Metastatic Lung Carcinoma in the Adrenal Gland (tissue), 1 donor: ENCODE measurements around a stretch of chr14.

DNA sequence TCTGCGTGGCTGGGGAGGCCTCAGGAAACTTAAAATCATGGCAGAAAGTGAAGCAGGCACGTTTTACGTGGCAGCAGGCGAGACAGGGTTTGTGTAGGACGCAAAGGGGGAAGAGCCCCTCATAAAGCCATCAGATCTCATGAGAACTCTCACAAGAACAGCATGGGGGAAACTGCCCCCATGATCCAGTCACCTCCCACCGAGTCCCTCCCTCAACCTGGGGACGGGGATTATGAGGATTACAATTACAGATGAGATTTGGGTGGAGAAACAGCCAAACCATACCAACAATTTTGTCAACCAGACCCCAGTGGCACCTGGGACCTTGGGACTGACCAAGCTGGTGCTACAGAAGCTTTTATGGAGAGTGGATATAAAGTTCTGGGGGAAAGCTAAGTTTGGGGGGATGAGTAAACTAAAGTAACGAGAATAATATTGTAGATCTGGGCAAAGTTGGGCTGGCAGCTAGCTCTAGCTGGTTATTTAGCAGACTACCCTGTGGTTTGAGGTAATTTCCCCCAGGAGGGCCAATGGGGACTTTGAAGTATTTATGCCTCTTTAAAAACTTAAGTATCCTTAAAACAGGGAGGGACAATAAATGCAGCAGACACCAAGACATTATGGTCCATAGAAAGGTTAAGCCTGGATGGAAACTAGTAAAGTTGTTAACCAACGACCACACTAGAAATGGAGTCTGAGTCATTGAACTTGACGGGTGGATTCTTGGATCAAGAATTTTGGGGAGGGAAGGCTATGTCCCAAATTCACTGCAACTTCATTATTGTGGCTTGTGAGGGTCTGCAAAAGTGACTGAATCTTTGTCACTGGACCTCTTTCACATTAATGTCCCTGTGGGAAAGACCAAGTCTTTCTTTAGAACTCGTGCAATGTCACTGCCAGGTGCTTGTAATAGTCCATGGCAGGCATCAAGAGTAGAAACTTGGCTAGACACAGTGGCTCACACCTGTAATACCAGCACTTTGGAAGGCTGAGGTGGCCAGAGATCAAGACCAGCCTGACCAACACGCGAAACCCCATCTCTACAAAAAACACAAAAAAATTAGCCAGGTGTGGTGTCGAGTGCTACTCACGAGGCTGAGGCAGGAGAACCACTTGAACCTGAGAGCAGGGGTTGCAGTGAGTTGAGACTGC is 48.4 kb upstream of the OR5AU1 start:
- PRO-cap: no peak

- PRO-cap: no peak
Observed at GRCh38 chr14:21351181-21351891, 32.5 kb downstream of the SUPT16H start.

DNA sequence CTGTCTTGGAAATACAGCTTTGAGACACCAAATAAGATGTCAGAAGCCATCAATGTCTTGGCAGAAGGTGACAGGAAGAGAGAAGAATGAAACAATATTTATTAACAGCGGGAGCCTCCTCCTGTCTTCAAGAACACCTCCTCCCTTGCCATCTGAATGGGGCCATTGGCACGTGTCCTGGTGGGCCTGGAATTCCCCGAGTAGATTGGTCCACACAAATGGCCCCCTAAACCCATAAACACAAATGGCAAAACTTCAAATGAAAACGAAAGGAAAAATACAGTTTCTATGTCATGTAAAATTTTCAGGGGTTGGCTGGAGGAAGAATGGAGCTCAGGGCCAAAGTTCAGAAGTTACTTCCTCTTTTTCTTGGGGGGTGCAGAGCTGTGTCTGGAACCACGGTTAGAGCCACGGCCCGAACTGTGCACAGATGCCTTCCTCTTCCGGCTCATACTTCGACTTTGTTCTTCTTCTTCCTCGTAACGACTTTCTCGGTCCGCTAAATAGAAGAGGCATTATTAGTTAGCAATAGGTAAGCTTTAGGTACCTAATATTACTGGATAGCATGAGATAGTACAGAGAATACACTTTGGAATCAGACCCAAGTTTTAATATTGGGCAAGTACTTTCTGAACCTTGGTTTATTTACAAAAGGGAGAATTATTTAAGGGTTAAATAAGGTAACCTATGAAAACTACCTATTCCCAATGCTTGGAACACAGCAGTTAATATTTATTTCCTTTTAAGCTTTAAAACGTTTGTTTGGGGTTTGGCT is 31.3 kb downstream of the SUPT16H start:
- PRO-cap: no peak

DNA sequence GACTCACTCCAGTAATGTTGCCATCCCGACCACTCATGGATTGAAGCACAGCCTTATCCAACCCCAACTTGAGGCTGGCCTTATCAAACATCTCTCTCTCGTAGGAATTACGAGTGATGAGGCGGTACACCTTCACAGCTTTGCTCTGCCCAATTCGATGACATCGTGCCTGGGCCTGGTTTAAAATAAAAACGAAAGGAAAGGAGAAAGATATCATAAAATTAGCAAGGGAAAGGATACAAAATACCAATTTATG is 18.4 kb upstream of the SUPT16H start:
- PRO-cap: no peak

GRCh38 chr14:21450087-21450640 is 5.8 kb downstream of the CHD8 start:
- PRO-cap: no peak

GRCh38 chr14:21536065-21537393 is 10.4 kb upstream of the SALL2 start:
- PRO-cap: no peak

DNA sequence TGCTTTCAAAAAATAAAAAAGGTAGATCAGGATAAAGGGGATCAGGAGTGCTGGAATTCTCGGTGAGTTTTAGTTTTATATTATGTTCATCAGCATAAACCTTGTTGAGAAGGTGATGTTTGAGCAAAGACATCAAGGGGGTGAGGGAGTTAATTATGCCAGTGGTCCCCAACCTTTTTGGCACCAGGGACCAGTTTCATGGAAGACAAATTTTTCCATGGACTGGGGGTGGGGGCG is 6.2 kb downstream of the OR4E2 start:
- PRO-cap: no peak

- PRO-cap: no peak
Observed at GRCh38 chr14:21965141-21965550, 291.5 kb upstream of the OR4E1 start.

- PRO-cap: no peak
Observed at GRCh38 chr14:21991190-21991569, 317.6 kb upstream of the OR4E1 start.

- PRO-cap: no peak
Observed at GRCh38 chr14:22040376-22040764, 366.8 kb upstream of the OR4E1 start.

DNA sequence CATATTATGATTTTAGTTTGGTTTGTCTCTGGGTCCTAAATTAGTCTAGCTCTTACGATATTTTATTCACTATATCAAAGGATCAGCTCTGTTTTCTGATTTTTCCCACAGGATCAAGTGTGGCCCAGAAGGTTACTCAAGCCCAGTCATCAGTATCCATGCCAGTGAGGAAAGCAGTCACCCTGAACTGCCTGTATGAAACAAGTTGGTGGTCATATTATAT is 422.5 kb upstream of the OR4E1 start:
- PRO-cap: no peak

GRCh38 chr14:22483947-22485039 is 104.7 kb downstream of the DAD1 start:
- PRO-cap: no peak

DNA sequence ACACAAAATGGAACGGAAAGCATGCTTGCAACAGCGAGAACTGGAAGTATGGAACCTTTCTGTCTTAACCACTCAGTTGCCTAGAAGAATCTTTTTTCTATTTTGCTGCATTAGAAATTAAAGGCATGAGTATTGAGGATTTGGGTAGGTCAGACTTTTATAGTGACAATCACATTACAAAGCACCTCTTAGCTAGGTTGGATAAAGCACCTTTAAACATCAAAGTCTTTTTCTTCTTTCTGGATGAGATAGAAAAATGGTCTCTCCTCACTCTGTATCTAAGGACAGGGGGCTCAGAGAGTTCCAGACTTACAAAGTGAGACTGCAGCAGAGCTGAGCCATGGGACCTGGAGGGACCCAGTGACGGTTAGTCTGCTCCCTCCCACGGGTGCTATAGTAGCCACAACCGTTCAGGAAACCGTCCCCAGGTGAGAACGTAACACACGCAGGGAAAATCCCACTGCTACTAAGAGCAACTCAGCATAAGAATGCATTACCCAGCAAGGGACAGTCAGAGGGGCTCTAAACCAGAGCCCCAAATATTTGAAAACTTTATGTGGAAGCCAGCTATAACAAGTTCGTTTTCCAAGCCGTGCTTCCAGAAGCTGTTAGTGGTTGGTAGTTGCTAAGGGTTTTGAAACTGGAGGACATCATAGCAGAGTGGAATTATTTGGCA is 97.1 kb downstream of the DAD1 start:
- PRO-cap: no peak

DNA sequence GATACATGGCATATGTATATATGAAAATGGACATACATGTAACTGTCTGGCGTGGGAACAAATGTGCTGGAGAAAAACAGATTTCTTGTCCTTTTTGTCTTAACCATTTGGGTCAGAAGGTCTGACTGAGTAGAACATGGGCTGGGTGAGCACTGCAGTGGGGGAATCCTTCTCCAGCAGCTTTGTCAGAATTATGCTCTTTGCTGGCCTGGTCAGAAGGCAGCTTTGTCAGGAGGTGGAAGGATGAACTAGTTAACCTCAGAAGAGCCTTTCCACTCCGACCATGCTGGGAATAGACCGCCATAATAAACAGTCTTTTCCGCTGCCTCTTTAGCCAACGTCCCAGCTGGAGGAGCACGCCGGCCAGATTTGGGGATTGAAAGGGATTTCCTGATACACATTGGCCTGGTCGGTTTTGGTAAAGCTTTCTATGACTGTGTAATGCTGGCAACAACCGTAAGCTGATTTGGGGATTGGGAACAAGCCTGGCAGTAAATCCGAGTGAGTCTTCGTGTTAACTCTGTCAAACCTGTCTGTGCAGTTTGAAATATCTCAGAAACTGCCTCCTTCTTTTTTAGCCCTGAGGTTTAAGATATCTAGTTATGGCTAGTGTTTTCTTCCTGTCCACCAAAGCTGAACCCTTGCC is 87.1 kb downstream of the DAD1 start:
- PRO-cap: no peak

- PRO-cap: no peak
Observed at GRCh38 chr14:22507169-22507904, 81.7 kb downstream of the DAD1 start.

DNA sequence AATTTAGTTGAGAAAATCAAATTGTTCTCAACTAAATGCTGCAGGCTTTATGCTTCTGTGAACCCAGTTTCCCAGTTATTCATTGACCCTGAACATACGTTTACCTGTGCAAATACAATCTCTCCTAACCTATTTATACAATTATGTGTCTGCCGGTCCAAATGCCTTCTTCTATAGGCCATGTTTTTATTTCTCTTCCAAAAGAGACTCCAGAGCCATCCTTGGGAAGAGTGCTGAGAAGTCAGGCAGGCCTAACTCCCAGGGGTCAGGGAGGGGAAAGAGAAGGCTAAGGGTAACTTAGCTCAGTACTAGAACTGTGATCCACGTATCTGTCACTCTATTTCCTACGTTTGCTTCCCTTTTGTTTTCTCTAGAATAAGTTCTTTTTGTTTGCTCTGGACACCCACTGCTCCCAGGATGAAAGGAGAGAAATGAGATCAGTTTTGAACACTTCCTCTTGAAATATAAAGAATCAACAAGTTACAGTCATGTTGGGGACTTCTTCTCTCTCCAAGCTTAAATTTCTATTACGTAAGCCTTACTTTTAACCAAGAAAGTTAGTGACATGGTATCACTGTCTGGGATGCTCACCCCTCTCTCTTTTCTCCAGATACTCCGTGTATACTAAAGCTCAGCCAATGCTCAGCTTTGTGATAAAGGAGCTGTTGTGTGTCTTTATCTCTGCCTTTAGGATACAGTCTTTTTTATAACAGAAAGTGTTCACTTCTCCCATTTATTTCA is 79.2 kb downstream of the DAD1 start:
- PRO-cap: no peak

GRCh38 chr14:22545659-22546923 is 42.9 kb downstream of the DAD1 start:
- PRO-cap: no peak

DNA sequence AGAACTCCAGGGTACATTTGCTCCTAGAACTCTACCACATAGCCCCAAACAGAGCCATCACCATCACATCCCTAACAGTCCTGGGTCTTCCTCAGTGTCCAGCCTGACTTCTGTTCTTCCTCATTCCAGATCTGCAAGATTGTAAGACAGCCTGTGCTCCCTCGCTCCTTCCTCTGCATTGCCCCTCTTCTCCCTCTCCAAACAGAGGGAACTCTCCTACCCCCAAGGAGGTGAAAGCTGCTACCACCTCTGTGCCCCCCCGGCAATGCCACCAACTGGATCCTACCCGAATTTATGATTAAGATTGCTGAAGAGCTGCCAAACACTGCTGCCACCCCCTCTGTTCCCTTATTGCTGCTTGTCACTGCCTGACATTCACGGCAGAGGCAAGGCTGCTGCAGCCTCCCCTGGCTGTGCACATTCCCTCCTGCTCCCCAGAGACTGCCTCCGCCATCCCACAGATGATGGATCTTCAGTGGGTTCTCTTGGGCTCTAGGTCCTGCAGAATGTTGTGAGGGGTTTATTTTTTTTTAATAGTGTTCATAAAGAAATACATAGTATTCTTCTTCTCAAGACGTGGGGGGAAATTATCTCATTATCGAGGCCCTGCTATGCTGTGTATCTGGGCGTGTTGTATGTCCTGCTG is 37.4 kb downstream of the DAD1 start:
- PRO-cap: no peak

DNA sequence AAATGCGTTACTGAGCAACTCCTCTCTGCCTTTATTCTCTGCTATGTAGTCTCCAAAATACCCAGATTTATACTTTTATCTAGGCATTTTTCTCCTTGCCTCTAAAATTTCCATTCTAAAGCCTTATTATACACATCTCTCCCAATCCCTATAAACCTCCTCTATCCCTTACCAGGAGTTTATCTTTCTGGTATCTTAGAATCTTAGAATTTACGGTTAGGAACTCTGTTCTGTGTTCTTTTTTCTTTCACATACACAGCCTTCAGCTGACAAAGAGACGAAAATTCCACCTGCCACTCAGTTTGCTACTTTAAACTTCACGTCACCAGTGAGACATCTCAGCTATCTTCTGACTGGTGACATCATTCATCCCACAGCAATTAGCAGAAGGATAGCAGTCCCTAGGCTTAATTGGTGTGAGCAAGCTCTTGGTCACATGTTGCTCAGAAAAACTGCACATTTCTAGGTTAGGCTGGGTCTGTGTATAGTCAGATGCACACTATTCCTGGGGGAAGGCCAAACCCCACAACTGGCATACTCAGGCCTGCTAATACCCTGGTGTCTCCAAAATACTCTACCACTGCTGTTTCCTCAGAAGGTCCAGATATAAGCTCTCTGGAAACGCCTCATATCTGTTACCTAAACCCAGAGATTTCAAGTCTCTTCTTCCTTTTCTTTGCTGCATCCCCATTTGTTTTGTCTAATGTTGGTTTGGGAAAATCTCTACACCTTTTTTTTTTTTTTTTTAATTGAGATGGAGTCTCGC is 23.9 kb downstream of the SLC7A7 start:
- PRO-cap: no peak

DNA sequence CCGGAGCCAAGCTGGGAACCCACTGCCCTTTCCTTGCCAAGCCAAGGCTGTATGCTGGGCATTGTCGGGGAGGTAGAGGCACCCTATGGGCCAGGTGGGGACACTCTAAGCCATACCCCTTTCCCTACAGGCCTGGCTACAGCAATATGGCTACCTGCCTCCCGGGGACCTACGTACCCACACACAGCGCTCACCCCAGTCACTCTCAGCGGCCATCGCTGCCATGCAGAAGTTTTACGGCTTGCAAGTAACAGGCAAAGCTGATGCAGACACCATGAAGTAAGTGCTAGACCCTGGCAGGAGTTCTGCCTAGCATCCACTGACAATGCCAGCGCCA is 4.9 kb downstream of the MMP14 start:
- PRO-cap: no peak